Hair follicular keratinocyte (primary cell): ENCODE measurements around the gene AASDH.

DNA sequence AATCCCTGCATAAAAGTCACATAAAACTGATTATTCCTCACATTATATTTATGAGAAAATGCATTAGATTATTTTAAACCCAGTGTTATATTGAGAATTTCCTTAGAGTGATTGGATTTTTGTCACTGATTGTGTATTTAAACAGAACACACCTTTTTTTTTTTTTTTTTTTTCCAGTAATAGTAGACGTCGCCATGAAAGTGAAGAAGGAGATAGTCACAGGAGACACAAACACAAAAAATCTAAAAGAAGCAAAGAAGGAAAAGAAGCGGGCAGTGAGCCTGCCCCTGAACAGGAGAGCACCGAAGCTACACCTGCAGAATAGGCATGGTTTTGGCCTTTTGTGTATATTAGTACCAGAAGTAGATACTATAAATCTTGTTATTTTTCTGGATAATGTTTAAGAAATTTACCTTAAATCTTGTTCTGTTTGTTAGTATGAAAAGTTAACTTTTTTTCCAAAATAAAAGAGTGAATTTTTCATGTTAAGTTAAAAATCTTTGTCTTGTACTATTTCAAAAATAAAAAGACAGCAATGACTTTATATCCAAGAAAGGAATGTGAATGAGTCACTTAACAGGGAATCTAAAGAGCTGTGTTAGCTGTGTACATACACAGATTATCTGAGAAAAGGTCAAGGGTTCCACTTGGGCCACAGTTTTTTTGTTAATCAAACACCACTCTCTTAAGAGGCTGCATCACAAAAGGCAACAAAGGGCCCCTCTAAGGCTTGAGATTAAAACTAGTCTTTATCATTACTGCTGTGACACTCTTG lies 81.9 kb downstream of the FIP1L1 start:
- RAMPAGE, long total RNA, result no peak

GRCh38 chr4:53695493-53696419 lies 104.5 kb upstream of the LNX1 start:
- RAMPAGE, long total RNA, result no peak

DNA sequence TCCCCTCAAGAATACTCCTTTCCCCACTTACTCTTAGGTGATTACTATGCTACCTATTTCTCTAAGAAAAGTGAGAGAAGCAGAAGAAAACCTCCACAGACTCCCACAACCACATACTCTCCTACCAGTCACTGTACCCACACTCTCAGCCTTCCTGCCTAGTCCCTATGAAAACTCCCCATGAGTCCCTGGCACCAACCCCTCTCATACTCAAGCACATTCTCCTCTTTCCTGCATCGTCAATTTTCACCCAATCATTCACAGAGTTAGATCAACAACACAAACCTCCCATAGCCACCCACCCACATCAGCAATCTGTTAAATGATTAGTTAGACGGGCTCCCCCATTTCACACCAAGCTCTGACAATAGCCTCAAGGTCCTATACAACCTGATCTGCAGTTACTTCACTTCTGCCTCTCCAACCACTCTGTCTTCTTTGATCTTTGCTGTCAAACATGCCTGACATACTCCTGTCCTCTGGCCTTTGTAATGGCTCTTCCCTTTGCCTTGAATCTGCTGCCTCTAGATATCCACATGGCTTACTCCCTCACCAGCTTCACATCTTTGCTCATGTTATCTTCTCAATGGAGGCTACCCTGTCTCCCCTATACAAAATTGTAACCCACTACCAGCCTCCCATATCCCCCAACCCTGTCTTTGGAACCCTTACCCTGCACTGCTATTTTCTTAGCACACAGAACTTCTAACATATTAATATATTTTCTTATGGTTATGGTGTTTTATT lies 80.0 kb downstream of the CHIC2 start:
- RAMPAGE, long total RNA, result no peak

- RAMPAGE, long total RNA, result no peak
Observed at GRCh38 chr4:54063679-54064222, 654 bp downstream of the CHIC2 start.

- RAMPAGE, long total RNA, result no peak
Observed at GRCh38 chr4:54091537-54092145, 8.3 kb upstream of the GSX2 start.

DNA sequence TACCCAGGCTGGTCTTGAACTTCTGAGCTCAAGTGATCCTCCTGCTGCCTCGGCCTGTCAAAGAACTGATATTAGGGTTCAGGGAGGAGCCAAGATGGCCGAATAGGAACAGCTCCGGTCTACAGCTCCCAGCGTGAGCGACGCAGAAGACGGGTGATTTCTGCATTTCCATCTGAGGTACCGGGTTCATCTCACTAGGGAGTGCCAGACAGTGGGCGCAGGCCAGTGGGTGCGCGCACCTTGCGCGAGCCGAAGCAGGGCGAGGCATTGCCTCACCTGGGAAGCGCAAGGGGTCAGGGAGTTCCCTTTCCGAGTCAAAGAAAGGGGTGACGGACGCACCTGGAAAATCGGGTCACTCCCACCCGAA lies 17.0 kb downstream of the NMU start:
- RAMPAGE, long total RNA, result no peak

DNA sequence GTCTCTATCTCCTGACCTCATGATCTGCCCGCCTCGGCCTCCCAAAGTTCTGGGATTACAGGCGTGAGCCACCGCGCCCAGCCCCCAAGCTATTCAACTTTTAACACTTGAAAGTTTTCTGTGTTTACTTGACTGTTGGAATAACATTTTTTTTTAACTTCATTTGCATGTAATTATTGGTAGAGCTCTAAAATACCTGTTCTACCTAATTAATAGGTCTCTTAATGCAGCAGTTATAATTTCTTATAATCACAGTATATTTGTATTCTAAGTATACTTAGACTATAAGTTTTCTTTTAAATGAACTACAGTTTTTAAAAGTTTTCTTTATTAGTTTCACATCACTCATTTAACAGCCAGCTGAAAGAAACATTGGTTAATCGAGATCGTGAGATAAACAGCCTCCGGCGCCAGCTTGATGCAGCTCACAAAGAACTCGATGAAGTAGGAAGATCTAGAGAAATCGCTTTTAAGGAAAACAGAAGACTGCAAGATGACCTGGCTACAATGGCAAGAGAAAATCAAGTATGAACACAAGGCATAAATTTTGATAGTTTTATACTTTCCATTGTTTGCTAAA lies 39.4 kb upstream of the CRACD start:
- RAMPAGE, long total RNA, result no peak

DNA sequence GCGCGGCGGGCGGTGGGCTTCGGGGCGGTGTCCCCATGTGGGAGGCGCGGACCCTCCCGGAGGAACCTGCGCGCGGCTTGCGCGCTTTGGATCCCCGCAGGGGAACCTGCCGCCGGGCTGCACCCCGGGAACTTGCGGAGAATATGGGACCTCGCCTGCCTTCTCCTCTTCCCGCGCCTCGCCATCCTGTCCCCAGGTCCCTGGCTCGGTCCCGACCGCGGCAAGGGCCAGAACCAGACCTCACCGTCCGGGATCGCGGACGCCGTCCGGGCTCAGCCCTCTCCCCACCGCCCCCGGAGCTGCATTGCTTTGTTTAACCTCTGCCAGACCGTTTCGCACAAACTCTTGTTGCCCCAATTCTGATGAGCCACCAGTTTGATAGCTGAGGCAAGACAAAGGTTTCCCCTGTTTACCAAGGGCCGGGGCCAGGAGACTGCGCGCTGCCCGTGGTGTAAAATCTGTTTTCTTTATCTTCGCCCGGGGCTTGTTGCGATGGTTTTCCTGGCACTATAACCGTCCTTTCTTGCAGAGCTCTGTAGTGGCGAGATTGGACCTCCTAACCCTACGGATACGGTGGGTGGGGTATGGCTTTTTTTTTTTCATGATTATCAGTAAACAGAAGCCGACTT lies 656 bp downstream of the CRACD start:
- RAMPAGE, long total RNA, result no peak

- RAMPAGE, long total RNA, result no peak
Observed at GRCh38 chr4:56386897-56388058, at the start of gene AASDH. TSS of gene AASDH (minus strand) at chr4:56387491.

GRCh38 chr4:56653252-56653912 lies 27.7 kb downstream of the HOPX start:
- RAMPAGE, long total RNA, result no peak

GRCh38 chr4:56909681-56910046 lies 2.0 kb downstream of the REST start:
- RAMPAGE, long total RNA, result no peak

DNA sequence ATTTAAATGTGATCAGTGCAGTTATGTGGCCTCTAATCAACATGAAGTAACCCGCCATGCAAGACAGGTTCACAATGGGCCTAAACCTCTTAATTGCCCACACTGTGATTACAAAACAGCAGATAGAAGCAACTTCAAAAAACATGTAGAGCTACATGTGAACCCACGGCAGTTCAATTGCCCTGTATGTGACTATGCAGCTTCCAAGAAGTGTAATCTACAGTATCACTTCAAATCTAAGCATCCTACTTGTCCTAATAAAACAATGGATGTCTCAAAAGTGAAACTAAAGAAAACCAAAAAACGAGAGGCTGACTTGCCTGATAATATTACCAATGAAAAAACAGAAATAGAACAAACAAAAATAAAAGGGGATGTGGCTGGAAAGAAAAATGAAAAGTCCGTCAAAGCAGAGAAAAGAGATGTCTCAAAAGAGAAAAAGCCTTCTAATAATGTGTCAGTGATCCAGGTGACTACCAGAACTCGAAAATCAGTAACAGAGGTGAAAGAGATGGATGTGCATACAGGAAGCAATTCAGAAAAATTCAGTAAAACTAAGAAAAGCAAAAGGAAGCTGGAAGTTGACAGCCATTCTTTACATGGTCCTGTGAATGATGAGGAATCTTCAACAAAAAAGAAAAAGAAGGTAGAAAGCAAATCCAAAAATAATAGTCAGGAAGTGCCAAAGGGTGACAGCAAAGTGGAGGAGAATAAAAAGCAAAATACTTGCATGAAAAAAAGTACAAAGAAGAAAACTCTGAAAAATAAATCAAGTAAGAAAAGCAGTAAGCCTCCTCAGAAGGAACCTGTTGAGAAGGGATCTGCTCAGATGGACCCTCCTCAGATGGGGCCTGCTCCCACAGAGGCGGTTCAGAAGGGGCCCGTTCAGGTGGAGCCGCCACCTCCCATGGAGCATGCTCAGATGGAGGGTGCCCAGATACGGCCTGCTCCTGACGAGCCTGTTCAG lies 22.4 kb downstream of the REST start:
- RAMPAGE, long total RNA, result no peak

DNA sequence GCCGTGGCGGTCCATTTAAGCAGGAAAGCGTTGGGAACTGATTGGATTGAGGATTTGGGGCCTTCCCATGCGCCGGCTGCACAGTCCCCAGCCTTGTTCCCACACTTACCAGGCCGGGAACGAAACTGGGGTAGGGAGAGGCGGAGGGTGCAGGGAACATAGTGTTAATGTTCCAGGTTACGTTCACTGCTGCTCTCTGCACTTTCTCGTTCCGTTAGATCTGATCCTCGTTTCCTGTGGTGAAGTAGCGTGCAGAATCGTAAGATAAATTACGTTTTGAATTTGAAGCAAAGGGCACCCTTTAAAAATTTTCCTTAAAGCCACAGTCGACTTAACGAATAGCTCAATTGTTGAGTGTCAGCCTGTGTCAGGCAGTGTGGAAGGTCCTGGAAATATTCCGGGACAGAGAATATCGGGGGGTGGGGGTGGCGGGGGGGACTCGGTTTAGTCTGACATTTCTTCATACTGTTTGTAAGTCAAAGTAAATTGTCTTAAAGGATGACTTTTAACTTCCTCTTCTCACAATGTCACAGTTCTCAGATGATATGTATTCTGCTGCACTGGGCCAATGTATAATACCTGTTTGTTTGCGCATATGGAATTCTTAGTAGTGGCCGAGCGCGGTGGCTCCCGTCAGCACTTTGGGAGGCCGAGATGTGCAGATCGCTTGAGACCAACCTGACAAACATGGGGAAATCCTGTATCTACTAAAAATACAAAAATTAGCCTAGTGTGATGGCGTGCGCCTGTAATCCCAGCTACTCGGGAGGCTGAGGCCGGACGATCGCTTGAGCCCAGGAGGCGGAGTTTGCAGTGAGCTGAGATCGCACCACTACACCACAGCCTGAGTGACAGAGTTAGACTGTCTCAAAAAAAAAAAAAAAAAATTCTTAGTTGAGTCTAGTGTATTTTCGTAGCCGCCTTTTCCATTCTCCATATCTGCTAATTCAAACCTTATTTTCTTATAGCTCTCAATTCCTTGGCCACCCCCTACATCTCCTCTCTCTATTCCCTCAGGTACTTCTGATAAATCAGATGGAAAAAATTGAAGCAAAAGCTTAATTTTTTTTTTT lies 668 bp downstream of the POLR2B start:
- RAMPAGE, long total RNA, result no peak

DNA sequence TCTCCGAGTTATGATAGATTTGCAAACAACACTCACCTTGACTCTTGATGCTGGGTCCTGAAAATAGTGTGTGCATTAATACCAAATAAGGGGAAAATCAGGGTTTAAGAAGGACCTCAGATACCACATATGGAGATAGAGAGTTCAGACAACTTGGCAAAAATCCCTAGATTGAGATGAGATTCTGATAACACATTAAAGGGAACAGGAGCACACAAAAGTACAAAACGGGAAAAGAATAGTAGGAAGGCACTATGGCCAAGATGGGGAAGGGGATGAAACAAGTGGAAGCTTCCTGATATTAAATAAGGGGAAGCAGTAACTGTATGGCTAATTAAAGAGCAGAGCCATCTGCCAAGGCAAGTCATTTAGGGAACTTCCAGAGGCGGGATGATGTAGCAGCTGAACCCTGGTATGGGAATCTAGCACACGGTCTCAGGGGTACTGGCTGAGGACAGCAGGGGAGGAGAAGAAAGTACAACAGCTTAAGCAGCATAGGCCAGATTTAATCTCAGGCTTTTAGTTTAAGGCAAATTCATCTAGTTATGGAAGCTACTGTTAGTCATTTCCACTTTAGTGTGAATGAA lies 59.2 kb downstream of the IGFBP7 start:
- RAMPAGE, long total RNA, result no peak

- RAMPAGE, long total RNA, result no peak
Observed at GRCh38 chr4:57064613-57065238, 45.5 kb downstream of the IGFBP7 start.

DNA sequence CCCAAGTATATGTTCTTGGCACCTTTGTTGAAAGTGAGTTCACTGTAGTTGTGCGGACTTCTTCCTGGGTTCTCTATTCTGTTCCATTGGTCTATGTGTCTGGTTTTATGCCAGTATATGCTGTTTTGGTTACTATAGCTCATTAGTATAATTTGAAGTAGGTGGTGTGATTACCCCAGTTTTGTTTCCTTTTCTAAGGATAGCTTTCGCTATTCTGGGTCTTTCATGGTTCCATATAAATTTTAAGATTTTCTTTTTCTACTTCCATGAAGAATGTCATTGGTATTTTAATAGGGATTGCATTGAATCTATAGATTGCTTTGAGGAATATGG lies 635.2 kb upstream of the ADGRL3 start:
- RAMPAGE, long total RNA, result no peak

- RAMPAGE, long total RNA, result no peak
Observed at GRCh38 chr4:62040774-62041122, 840.6 kb downstream of the ADGRL3 start.

DNA sequence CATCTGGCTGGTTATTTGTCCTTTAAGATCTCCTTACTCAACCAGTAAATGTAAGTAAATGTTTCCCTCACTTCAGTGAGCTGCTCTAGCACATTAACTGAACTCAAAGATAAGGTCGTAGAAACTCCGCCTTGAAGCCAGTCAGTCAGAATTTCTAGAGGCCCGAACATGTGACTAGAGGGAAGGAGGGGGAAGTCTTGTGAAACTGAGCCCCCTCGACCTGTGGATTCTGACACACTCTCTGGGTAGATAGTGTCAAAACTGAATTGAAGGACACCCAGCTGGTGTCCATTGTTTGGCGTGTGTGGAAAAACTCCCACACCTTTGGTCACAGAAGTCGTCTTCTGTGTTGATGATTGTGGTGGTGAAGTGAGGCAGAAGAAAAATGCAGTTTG lies 933.9 kb downstream of the ADGRL3 start:
- RAMPAGE, long total RNA, result no peak

DNA sequence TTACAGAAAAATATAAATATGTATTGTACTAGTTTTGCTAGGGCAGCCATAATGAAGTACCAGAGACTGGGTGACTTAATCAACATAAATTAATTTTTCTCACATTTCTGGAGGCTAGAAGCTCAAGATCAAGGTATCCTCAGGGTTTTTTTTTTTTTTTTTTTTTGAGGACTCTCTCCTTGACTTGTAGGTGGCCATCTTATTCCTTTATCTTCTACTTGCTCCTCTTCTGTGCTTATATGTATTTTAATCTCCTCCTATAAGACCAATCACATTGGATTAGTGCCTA lies 1095.2 kb downstream of the ADGRL3 start:
- RAMPAGE, long total RNA, result no peak

GRCh38 chr4:63529467-63529983 lies 879.7 kb downstream of the TECRL start:
- RAMPAGE, long total RNA, result no peak